Measurements from ENCODE around the genes NME5, KIF20A and FAM53C.

DNA sequence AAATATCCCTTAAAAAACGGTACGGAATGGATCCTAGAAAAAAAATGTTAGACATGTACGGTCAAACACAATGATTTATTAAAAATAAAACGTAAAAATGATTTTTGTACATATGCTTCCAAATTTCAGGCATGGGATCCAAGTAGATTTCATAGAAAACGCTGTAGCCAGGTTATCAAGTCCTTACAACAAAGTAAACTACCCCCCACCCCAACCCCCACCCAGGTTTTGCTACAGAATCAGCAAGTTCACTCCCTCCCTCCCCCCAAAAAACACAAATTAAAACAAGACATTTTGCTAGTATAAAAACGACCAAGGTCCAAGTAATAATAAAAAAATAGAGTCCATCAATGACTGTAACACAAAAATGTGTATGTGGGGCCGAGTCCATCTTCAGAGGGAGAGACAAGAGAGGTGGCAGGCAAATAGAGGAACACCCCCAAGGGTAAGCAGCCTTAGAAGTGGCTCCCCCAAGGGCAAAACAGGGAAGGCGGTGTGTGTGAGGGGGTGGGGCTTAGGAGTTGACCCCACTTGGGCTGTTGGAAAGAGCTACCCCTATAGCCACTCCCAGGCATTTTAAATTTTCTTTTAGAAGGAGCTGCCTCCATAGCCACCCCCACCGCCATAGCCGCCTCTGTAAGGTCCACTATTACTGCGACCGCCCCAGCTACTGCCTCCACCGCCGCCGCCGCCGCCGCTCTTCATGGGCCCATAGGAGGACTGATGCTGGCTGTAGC, 1.4 kb downstream of the HNRNPA0 start:
- RRBS = no CpG with 5 or more reads among the region's 18 CpGs
CAGE:
- cytosol, long polyA plus RNA = start-site peak on the minus strand centred at position 234 of the sequence, 62 bp wide, 1,103 reads
- long polyA plus RNA = start-site peak on the minus strand centred at position 197 of the sequence, 30 bp wide, 701 and 875 reads in 2 replicates
- nucleus, long polyA plus RNA = start-site peak on the minus strand centred at position 234 of the sequence, 63 bp wide, 744 reads

DNA sequence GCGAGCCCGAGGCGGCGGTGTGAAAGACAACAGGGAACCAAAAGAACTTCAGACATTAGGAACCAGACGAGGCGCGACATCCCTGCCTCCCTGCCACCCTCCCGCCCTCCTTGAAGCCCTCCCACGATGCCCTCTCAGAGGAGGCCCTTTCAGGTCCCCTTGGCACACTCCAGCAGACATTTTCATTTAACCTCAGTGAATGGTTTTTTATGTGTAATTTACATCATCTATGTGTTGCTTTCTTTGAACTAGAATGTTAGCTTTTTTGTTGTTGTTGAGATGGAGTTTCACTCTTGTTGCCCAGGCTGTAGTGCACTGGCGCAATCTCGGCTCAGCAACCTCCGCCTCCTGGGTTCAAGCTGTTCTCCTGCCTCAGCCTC, 1.0 kb upstream of the HNRNPA0 start:
- RRBS = no CpG with 5 or more reads among the region's 12 CpGs
CAGE:
- cytosol, long polyA plus RNA = no peak
- long polyA plus RNA = no peak
- nucleus, long polyA plus RNA = no peak

DNA sequence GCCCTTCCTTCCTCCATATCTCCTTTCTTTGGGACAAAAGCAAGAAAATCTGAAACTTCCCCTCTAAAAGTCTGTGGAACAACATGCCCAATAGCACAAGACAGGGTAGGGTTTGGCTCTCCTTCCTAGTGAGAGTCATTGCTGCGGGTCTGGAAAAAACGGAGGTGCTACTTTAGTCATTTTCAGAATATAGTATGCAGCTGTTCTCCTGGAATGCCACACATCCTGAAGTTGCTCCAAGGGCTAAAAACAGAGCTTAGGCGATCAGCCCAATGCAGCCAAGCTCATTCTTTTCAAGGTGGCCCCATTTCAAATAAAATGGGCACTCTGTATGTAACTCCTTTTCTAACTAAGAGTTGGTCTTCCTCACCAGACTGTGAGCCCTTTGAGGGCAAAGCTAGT, 39.5 kb upstream of the MYOT start:
- RRBS = no CpG with 5 or more reads among the region's 3 CpGs
CAGE:
- cytosol, long polyA plus RNA = no peak
- long polyA plus RNA = no peak
- nucleus, long polyA plus RNA = no peak

- RRBS = no CpG with 5 or more reads among the region's 8 CpGs
CAGE:
- cytosol, long polyA plus RNA = no peak
- long polyA plus RNA = no peak
- nucleus, long polyA plus RNA = no peak
These were observed 53.3 kb downstream of the FAM13B start for GRCh38 chr5:137979472-137980103.

GRCh38 chr5:138138837-138139701, at the start of gene NME5:
TSS of gene NME5 (minus strand) at chr5:138139428.
- RRBS = no CpG with 5 or more reads among the region's 31 CpGs
CAGE:
- cytosol, long polyA plus RNA = no peak
- long polyA plus RNA = start-site peak on the minus strand at chr5:138139385-138139428, 43 and 9 reads in 2 replicates
- nucleus, long polyA plus RNA = no peak

GRCh38 chr5:138178874-138179626, at the start of gene KIF20A:
TSS of gene KIF20A (plus strand) at chr5:138179112.
- RRBS = no CpG with 5 or more reads among the region's 41 CpGs
CAGE:
- cytosol, long polyA plus RNA = start-site peak on the plus strand at chr5:138179101-138179181, 427 reads
- long polyA plus RNA = start-site peak on the plus strand at chr5:138179108-138179184, 349 and 595 reads in 2 replicates
- nucleus, long polyA plus RNA = start-site peak on the minus strand at chr5:138178943-138179015, 148 reads; start-site peak on the plus strand at chr5:138179117-138179186, 450 reads

GRCh38 chr5:138337673-138338524, at the start of gene FAM53C:
TSS of gene FAM53C (plus strand) at chr5:138338266.
- RRBS = under 1% methylated on average over 13 of the region's 66 CpGs
CAGE:
- cytosol, long polyA plus RNA = start-site peak on the plus strand at chr5:138338262-138338307, 263 reads
- long polyA plus RNA = start-site peak on the plus strand at chr5:138338041-138338132, 21 and 31 reads in 2 replicates; start-site peak on the plus strand at chr5:138338259-138338267, 177 and 240 reads in 2 replicates
- nucleus, long polyA plus RNA = start-site peak on the plus strand at chr5:138338034-138338136, 36 reads; start-site peak on the plus strand at chr5:138338262-138338297, 178 reads

DNA sequence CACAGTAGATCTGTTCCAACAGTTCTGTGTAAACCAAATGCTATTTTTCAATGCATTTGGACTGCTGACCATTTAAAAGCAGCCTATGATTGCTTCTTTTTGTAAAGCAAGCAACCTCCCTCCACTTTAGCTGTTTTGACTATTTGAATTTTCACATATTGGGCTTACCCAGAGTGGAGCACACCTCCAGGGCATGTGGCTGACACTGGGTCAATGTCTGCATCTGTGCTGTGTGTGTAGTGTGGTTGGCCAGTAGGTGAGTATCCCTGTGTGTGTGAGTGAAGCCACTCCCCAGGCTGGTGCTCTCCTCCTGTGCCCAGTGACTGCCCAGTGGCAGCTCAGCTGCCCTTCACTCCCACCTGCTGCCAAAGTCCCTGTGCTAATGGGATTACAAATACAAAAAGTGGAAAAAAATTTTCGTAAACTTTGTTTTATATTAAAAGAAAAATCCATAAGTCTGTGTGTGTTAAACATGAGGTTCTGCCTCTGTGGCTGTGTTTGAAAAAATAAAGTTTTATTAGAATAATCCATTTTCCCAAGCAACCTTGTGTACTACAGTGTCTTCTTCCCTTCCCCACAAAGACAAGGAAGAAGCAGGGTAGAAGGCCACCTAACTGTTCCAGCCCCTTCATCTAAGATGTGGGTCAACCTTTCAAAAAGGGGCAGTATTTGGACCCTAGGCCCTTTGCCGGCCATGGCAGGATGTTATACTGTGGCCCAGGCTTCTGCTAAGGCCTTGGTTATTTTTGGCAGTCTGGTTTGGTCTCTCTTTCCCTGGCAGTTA, 3.1 kb upstream of the KDM3B start:
- RRBS = no CpG with 5 or more reads among the region's 2 CpGs
CAGE:
- cytosol, long polyA plus RNA = no peak
- long polyA plus RNA = no peak
- nucleus, long polyA plus RNA = no peak

GRCh38 chr5:138352301-138352456, 306 bp upstream of the KDM3B start:
- RRBS = no CpG with 5 or more reads among the region's 3 CpGs
CAGE:
- cytosol, long polyA plus RNA = no peak
- long polyA plus RNA = no peak
- nucleus, long polyA plus RNA = no peak

- RRBS = no CpG with 5 or more reads among the region's 8 CpGs
CAGE:
- cytosol, long polyA plus RNA = no peak
- long polyA plus RNA = no peak
- nucleus, long polyA plus RNA = no peak
These were observed 18.2 kb upstream of the REEP2 start for GRCh38 chr5:138420648-138421152.

DNA sequence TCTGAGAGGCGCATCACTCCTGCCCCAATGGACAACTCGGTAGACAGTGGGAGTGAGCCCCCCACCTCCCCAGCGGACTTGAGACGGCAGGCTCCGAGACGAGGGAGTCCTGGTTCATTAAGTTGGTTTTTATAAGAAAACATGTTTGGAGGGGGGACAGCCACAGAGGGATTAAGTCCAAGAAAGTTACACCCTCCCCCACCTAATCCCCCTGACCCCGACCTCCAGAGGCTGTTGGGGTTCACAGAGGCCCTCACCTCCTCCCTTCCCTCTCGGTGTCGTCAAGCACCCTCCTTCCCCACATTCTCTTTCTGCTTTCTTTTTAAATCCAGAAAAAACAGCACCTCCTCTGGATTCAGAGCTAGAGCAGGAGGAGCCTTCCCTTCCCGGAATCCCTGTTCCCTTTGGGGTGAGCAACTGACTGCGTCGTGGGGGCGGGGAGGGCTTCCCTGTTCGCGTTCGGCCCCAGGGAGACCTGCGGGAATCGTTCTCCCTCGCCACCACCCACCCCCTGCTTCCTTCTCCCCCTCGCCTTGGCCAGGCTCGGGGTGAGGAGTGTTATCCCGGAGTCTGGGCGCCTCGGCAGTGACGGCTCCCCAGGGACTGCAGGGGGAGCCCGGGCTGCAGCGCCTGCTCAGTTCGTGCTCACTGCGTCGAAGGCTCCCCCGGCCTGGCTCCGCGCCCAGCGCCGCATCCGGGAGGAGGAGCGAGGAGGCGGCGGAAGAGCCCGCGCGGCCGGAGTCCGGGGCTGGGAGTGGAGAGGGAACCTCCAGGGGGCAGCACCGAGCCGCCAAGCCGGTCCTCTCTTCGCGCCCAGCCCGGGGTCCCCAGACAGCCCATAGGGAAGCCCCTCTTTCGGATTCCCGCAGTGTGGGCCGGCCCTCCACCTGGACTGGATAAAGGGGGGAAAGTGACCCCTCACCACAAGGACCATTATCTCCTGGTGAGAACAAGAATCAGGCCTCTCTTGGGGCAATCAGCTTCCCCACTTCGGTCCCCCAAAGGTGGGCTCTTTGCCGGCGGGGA, 1.5 kb upstream of the EGR1 start:
- RRBS = under 1% methylated on average over 26 of the region's 56 CpGs
CAGE:
- cytosol, long polyA plus RNA = no peak
- long polyA plus RNA = no peak
- nucleus, long polyA plus RNA = no peak

- RRBS = 1% methylated on average over 17 of the region's 44 CpGs
CAGE:
- cytosol, long polyA plus RNA = no peak
- long polyA plus RNA = no peak
- nucleus, long polyA plus RNA = no peak
These were observed 671 bp upstream of the EGR1 start for GRCh38 chr5:138464529-138465087.

DNA sequence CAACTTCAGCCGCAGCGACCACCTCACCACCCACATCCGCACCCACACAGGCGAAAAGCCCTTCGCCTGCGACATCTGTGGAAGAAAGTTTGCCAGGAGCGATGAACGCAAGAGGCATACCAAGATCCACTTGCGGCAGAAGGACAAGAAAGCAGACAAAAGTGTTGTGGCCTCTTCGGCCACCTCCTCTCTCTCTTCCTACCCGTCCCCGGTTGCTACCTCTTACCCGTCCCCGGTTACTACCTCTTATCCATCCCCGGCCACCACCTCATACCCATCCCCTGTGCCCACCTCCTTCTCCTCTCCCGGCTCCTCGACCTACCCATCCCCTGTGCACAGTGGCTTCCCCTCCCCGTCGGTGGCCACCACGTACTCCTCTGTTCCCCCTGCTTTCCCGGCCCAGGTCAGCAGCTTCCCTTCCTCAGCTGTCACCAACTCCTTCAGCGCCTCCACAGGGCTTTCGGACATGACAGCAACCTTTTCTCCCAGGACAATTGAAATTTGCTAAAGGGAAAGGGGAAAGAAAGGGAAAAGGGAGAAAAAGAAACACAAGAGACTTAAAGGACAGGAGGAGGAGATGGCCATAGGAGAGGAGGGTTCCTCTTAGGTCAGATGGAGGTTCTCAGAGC, 2.4 kb downstream of the EGR1 start:
- RRBS = 82% methylated on average over 4 of the region's 23 CpGs
CAGE:
- cytosol, long polyA plus RNA = no peak
- long polyA plus RNA = no peak
- nucleus, long polyA plus RNA = no peak

DNA sequence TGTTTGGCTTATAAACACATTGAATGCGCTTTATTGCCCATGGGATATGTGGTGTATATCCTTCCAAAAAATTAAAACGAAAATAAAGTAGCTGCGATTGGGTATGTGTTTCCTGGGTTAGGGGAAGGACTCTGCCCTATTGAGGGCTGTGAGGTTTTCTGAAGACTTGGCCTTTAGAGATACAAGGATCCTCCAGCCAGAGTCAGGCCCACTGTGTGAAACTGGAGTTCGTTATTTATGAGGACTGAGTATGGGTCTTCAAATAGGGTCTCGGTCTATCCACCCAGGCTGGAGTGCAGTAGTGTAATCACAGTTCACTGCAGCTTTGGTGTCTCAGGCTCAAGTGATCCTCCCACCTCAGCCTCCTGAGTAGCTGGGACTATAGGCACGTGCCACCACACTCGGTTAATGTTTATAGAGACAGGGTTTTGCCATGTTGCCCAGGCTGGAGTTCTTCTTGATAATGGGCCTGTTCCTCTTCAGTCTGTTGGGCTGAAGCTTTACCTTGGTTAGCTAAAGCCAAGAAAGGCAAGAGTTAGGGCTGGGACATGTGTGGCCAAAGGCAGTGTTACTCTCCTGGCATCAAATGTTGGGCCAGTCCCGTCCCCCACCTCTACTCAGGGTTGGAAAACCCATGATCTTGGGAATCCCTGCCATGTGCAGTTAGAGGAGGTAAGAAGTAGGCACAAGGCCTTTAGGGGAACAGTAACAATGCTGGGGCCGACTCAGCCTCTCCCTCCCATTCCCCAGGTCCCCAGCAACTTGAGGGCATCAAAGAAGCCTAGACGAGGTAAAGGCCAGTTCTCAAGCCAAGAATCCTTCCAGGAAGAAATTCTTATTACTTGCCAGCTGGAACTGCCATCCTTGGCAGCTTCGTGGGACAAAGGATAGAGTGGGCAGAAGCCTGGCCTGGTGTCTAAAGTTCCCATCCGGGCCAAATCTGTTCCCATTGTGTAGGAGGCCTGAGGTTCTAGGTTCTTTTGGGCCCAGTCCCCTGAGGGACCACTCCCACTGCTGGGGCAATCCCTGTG, 4.2 kb downstream of the EGR1 start:
- RRBS = no CpG with 5 or more reads among the region's 12 CpGs
CAGE:
- cytosol, long polyA plus RNA = no peak
- long polyA plus RNA = no peak
- nucleus, long polyA plus RNA = no peak

GRCh38 chr5:138470245-138470404, 4.8 kb downstream of the EGR1 start:
- RRBS = no CpG with 5 or more reads among the region's 2 CpGs
CAGE:
- cytosol, long polyA plus RNA = no peak
- long polyA plus RNA = no peak
- nucleus, long polyA plus RNA = no peak

DNA sequence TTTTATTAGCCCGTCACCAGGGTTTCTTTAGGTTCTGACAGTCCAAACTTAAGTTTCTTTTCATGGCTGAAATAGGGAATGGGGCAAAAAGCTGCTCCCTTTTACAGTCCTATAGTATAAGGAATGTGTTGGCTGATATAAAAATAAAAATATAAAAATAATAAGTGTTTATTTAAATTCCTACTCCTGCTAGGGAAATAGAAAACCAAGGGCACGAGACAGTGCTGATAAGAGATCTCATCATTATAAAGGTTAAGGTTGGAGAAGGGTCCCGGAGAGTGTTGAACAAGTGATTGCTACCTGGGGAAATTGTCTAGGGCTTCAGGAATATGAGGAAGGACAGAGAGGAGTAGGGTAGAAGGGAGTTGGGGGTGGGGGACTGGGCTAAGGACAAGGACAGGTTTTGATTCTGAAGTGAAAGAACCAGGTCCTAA, 6.7 kb downstream of the EGR1 start:
- RRBS = no CpG with 5 or more reads among the region's 3 CpGs
CAGE:
- cytosol, long polyA plus RNA = no peak
- long polyA plus RNA = no peak
- nucleus, long polyA plus RNA = no peak

- RRBS = no CpG with 5 or more reads among the region's 4 CpGs
CAGE:
- cytosol, long polyA plus RNA = no peak
- long polyA plus RNA = no peak
- nucleus, long polyA plus RNA = no peak
These were observed 14.2 kb downstream of the ETF1 start for GRCh38 chr5:138528955-138529154.

- RRBS = no CpG with 5 or more reads among the region's 3 CpGs
CAGE:
- cytosol, long polyA plus RNA = no peak
- long polyA plus RNA = no peak
- nucleus, long polyA plus RNA = no peak
These were observed 8.8 kb downstream of the ETF1 start for GRCh38 chr5:138534106-138534667.

DNA sequence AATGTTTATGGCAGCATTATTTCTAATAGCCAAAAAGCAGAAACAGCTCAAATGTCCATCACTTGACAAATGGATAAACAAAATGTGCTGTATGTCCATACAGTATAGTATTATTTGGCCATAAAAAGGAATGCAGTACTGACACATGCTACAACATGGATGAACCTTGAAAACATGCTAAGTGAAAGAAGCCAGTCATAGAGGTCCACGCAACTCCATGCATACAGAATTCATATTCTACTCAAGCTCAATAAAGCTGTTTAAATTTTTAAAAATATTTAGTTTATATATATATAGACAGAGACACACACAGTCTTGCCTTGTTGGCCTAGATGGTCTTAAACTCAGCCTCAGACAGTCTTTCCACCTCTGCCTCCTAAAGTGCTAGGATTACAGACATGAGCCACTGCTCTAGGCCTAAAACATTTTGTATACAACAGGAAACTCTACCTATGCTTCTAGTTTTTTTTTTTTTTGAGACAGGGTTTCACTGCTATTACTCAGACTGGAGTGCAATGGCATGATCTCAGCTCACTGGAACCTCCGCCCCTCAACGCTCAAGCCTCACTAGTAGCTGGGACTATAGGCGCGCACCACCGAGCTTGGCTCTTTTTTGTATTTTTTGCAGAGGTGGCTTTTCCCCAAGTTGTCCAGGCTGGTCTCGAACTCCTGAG, 5.6 kb downstream of the HSPA9 start:
- RRBS = no CpG with 5 or more reads among the region's 7 CpGs
CAGE:
- cytosol, long polyA plus RNA = no peak
- long polyA plus RNA = no peak
- nucleus, long polyA plus RNA = no peak

DNA sequence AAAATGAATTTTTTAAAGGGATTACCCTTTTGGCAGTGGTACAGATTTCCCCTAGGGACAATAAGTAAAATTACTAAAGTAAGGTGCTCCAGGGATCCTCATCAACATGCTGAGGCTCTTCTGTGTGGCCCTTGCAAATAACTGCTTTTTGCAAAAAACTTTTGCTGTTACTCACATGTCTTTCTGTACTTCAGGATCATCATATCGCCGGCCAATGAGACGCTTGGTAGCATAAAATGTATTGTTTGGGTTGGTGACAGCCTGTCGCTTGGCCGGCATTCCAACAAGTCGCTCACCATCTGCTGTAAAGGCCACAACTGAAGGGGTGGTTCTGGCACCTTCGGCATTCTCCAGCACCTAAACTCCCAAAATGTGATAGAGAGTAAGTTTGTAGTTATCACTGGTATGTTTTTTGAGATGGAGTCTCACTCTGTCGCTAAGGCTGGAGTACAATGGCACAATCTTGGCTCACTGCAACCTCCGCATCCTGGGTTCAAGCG, 4.4 kb downstream of the HSPA9 start:
- RRBS = no CpG with 5 or more reads among the region's 10 CpGs
CAGE:
- cytosol, long polyA plus RNA = no peak
- long polyA plus RNA = no peak
- nucleus, long polyA plus RNA = no peak